ENCODE results near the genes NECAP1 and A2M.

DNA sequence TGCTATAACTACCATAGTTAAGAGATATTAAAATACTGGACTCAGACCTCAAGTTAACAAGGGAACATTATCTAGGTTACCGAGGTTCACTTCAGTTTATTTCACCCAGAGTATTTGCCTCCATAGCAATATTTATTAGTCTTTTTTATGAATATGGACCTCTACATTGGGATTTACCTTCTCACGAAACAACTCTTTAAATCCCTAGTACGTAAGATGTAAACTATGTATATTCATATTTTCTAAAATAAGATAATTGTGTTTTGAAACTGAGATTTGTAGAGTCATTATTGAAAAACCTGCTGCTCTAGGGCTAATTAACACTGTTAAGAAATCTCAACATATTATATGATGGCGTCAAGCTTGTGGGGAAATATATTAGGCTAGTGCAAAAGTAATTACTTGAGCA, 9.1 kb downstream of the SLC2A3 start:
- PRO-cap: no peak

DNA sequence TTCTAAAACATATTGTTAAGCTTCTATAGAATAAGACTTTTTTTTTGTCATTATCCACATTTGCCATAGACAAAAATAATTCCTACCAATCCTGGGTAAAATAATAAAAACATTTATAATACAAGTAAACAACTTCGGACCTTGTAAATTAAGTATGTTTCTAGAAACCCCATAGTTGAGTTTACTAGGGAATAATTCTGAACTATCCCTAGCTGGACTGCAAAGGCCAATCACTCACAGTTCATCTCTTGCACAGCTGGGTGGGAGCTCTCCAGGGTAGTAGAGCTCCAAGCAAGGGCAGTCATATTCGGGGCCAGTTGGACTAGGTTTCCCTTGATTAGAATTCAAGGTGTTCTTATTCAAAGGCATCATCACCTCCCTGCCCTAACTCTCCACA, 3.5 kb downstream of the SLC2A3 start:
- PRO-cap: no peak

GRCh38 chr12:8036377-8036812, 3.9 kb downstream of the FOXJ2 start:
- PRO-cap: no peak

- PRO-cap: no peak
Observed at GRCh38 chr12:8080083-8080563, 2.0 kb upstream of the NECAP1 start.

GRCh38 chr12:8081778-8082429, at the start of gene NECAP1:
NECAP1 (plus strand) TSS chr12:8082274.
- PRO-cap: unidirectional peak, minus-strand start at chr12:8081871; bidirectional peak, plus-strand start at chr12:8082277, minus-strand start at chr12:8082131

DNA sequence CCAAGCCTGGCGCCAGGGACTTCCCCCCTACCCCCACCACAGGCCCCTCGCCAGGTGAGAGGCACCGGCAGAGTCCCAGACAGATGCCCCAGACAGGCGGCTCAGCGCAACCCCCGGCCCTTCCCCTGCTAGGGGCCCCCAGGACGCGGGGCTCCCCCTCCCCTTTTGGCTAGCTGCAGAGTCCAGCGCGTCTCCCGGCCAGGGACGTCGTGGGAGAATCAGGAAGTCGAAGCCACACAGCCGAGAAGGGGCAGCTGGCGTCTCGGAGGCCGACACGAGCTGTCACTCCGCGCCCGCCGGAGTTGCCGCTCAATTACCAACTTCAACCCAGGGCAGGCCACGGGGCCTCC, 65.9 kb upstream of the CLEC6A start:
- PRO-cap: no peak

DNA sequence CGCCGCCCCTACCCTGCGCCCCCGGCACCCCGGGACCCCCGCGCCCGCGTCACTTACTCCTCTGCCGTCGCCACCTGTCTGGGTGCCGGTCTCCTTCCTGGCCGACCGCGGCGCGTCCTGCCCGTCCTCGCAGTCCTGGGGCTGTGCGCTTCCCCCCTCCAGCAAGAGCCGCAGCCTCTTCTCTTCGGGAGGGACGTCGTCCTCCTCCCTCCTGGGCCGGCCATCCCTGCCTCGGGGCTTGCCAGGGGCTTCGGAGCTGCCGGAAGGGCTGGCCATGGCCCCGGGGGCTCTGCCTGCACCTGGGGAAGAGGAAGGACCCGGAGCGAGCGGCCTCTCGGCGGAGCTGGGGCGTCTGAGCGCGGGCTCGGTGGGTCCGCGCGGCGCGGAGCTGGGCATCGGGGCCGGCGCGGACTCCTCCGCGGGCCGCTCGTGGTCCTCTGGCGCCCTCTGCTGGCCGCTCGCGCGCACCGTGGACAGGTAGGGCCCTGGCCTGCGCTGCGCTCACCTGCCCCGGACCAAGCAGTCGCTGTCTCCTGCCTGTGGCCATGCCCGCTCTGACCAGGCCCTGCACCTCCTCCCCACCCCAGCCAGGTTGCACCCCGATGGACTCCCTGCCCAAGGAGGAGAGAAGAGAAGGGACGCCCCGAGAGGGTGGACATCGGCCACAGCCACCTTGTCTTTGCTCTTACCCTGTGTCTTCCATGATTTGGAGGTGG, 65.4 kb upstream of the CLEC6A start:
- PRO-cap: no peak

DNA sequence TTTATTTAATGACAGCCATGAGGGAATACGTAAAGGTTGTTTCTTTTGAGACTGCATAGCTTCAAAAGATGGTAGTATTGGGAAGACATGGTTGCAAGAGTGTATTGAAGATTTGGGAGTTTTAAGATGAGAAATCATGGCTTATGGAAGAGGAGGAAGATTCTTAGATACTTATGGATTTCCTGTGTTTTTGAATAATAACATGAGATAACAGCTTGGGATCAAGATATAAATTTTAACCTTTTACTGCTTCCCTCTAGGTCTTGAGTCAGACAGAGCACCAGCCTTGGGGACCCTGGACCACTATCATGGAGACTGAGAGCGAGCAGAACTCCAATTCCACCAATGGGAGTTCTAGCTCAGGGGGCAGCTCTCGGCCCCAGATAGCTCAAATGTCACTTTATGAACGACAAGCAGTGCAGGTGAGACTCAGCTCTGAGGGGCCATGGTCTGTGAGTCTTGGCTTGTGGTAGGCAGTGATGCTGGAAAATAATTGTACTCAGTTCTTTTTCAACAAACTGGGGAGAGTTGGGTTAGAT, 3.1 kb downstream of the PHC1 start:
- PRO-cap: no peak

DNA sequence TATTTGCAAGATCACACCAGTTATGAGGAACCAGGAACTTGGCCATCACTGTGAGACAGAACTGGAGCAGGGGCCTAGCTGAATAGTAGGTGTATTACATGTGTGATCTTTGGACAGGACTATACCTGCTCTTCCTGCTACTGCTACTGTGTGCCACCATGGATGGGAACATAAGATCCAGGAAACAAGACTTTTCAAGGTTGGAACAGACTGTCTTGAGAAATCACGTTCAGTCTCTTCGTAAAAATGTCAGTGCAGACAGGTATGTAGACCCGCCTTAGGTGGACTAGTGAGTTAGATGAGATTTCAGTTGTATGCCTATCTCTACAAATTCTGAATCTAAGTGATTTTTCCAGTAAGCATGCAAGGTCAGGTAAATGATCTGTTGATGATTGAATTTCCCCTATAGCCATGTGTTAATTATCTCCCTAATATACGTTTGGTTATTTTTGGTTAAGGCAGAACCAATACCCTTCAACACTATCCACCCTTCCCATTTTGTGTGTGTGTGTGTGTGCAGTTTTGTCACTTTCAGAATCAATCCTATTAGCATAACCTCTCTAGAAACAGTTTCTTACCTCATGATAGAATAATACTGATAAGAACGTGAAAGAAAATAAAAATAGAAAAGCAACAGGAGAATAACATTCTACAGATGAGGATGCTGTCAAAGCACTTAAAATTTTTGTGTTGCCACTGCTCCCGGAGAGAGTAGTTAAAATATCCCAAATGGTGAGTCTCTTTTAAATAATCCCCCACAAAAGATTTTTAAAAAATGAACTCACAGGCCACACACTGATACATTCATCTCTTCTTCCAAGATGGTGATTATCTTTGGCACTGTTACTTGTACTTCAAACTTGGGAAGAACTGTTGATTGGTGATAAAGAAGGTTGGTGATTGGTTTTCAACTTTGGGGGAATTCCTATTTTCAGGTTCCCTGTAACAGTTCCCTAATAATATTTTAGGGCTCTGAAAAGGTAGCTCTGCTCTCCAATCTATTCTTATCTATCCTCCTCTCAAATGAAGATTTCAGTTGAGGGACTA, 6.9 kb downstream of the A2M start:
- PRO-cap: no peak

DNA sequence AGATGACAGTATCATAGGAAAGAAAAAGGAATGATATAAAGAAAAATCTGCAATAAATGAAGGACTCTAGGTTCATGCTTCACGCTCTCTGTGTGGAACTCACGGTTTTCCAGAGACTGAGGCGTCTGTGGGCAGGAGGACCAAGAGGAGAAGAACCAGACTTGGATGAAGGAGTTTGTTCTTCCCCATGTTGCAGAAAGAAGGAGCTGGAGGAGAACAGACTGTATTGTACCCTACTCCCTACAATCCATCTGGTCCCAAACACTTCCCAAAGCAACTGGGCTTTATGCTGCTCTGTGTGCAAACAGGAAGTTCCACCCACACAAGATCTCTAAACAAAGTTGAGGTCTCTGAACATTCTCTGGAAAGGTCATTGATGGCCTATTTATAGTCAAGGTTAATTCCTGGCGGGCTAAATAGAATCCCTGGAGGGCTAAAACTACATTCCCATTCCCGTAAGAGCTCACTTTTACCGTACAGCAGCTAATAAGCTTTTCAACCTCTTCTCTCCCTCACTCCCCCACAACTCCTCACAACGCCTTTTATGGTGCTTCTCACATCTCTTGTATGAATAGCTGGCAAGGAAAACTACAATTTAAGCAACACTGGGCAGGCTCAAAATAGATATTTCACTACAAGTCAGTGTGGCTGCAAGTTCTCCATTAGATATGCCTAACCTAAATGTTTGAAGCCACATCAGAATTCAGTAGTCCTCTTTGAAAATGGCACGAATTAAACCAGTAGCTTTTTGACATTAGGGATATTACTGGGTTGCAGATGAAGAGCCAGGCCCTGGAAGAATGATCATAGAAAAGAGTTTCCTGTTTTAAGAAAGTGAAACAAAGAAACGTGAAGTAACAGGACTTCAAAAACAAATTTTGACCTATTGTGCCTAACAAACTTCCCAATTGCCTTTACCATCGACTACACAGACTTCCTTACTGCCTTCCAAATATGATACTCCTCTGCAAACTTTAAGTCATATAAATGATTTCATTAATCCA, at the start of gene A2M:
Gene A2M (minus strand): TSS at position 259 of the 1,004 bp plus-strand sequence.
- PRO-cap: unidirectional peak, minus-strand start at position 279 of the sequence

GRCh38 chr12:9122096-9122641, 6.5 kb upstream of the A2M start:
- PRO-cap: no peak

- PRO-cap: no peak
Observed at GRCh38 chr12:9237896-9238389, 29.7 kb upstream of the PZP start.

- PRO-cap: no peak
Observed at GRCh38 chr12:9284177-9284930, 76.2 kb upstream of the PZP start.

DNA sequence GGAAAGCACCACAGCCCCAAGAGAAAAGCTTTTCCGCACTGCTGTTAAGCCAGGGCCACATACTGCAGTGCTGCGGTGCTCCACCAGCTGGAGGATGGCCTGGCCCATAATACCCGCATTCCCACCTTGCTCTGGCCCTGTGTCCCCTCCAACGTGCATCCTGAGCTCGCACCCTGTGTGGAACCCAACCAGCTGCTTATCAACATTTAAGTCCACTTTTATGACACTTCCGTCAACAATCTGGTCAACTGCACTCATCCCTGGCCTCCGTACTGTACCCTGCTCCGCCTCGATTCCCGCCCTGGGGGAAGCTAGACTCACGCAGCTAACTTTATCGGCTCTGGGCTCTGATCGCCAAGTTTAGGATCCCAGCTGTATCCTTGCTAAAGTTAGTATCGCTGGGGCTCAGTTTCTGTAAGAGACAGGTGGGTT, 160.4 kb downstream of the KLRB1 start:
- PRO-cap: no peak

GRCh38 chr12:9567106-9567640, 40.5 kb downstream of the KLRB1 start:
- PRO-cap: no peak

GRCh38 chr12:9632757-9633069, 25.0 kb upstream of the KLRB1 start:
- PRO-cap: no peak

GRCh38 chr12:9718249-9718518, 42.5 kb downstream of the CD69 start:
- PRO-cap: no peak

DNA sequence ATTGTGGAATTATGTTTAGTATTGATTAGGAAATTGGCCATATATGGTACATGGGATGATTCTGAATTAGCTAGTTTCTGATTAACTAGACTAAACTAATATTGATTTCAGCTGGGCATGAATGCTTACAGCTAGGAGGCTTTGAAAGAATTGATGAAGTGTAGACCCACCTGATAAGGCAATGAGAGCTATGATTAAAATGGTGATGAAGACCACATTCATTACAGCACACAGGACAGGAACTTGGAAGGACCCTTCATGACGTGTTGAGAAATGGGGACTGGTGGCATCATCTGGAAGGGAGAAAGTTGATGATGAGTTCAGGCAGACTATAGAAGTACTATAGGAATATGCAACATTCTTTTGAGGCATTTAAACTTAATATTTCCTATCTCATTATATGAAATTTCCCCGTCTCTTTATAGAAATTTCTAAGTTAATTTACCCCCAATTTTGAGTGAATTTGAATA, 4.5 kb downstream of the CD69 start:
- PRO-cap: no peak

DNA sequence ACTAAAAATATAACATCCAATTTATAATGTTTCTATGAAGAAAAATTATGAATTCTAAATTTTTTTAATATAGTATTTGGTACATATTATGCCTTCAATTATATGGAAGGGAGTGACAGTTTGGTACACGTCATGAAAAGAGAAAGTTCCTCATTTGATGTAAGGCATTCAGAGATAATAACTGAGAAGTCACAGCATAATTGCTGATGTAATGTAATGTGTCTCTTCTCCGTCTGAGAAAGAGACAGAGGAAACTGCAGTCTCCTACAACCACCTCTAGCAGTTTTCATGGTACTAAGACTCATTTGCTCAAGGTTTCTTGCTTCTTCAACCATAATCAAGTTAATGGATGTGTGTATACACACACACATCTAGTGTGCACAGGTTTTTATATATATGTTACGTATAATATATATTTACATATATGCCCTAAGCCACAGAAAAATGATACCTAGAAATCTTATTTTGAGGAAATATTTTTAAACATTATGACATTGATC, 2.4 kb upstream of the CD69 start:
- PRO-cap: no peak

DNA sequence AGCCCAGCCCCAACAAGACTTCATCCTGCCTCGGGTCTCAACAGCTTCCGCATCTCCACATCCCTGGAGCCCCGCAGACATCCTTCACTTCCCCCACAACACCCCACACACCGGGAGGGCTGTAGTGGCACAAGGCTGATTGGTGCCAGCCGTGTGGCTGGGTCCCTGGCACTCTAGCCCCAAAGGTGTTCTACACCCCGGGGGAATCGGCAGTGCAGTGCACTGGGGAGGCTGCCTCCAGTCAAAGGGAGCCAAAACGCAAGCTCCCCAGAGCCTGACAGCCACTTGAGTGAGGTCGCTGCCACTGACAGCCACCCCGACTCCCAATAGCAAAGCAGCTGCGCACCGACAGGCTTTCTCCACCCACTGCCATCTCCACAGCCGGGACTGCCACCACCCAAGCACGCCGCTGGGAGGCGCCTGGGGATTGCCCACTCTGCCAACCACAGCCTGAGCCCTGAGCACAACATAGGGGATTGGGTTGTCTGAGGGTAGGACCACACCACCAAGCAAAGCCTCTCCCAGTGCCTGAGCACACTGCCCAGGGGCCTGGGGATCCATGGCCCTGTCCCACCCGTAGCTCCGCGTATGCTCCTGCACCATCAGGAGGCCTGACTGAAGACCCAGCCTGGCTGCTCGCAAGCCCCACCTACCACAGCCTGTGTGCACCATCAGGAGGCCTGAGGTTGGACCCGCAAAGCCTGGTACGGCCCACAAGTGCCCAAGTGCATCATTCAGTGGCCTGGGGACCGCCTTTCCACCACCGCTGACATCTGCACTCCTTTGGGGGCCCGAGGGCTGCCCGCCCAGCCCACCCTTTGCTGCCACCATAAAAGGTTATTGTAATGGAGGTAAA, 13.1 kb upstream of the KLRF1 start:
- PRO-cap: no peak